ENCODE measurements around the genes SLC6A3 and MED10.

- PRO-cap: no peak
- RAMPAGE, long total RNA, 4 experiments: no peak in any of the 4 experiments
Measured at GRCh38 chr5:1082167-1082675, 29.6 kb downstream of the SLC12A7 start.

DNA sequence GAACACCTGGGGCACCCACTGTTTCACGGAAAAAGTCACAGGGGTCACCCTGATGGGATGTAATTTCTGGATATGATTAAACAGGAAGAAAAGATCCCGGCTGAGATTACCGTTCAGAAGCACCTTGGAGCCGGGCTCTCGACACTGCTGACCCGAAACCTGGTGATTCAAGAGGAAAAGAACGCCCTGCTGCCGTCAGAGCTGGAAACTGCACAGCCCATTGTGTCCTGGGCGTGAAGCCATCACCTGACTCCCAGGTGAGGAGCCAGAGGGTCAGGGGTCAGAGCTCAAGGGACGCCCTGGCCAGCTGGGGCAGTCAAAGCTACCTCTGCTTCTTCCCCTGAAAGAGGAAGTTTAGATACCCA is 17.8 kb upstream of the SLC12A7 start:
- PRO-cap: no peak
- RAMPAGE, long total RNA, 4 experiments: no peak in any of the 4 experiments

- PRO-cap: no peak
- RAMPAGE, long total RNA, 4 experiments: no peak in any of the 4 experiments
Measured at GRCh38 chr5:1349682-1350521, 5.0 kb upstream of the CLPTM1L start.

- PRO-cap: no peak
- RAMPAGE, long total RNA, 4 experiments: start-site peak on the minus strand in 1 of 4 experiments, at chr5:1445430-1445434 at its widest, 9 reads per replicate
Measured at GRCh38 chr5:1445307-1445694, at the start of gene SLC6A3. Gene SLC6A3 (minus strand): TSS chr5:1445440.

DNA sequence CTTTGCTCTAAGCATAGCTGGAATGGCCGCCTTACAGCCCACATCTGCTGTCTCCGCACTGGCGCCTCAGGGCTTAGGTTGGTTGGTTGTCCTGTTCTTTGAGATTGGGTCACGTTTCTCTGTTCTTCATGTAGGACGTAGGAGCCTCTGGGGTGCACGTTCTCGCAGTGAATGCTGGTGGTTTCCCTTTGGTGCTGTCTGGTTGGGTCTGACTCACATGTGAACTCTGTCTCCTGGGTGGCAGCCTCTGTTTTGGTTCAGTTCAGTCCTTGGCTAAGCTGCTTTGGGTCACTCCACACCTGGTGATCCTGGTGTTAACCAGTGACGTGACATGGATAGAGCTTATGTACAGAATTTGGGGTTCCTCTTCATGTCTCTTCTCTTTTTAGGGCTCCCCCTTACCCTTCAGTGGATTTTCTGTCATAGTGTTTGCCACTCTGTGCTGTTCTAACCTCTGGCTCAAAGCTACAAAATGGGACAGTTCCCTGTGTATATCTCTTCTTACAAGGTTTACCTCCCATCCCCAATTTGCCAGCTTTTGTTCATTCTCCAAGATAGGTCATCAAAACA is 12.6 kb upstream of the LPCAT1 start:
- PRO-cap: no peak
- RAMPAGE, long total RNA, 4 experiments: no peak in any of the 4 experiments

DNA sequence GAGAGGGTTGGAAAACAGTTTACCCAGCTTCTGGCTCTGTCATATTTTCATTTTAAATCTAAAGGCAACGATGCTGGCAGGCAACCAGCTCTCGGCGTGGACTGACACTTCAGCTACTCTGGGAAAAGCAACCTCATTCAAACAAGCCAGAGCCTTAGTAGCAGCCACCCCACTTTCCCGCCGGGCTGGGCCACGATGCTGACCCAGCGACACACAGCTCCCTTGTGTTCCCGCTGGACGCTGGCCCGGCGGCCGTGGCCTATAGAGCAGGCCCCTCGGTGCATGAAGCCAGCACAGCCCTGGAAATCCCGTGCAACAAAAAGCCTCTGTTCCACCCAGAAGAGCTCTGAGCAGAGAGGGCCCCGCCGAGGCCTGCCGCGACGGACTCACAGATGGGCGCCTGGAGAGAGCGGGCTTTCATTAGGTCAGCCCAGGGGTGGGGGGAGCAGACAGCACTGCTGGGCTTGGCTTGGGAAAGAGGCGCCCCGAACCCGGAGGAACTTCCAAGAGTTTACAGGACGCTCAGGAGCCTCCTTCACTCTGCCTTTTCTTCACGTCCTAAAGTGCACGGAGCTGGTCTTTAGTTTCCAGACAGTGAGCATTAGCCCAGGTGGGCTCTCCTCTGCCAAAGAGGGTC is 29.1 kb upstream of the LPCAT1 start:
- PRO-cap: no peak
- RAMPAGE, long total RNA, 4 experiments: no peak in any of the 4 experiments

GRCh38 chr5:1574004-1574448 is 50.3 kb upstream of the LPCAT1 start:
- PRO-cap: no peak
- RAMPAGE, long total RNA, 4 experiments: no peak in any of the 4 experiments

- PRO-cap: no peak
- RAMPAGE, long total RNA, 4 experiments: no peak in any of the 4 experiments
Measured at GRCh38 chr5:1746416-1747193, 53.0 kb downstream of the MRPL36 start.

GRCh38 chr5:1794355-1794823 is 5.2 kb downstream of the MRPL36 start:
- PRO-cap: no peak
- RAMPAGE, long total RNA, 4 experiments: no peak in any of the 4 experiments

DNA sequence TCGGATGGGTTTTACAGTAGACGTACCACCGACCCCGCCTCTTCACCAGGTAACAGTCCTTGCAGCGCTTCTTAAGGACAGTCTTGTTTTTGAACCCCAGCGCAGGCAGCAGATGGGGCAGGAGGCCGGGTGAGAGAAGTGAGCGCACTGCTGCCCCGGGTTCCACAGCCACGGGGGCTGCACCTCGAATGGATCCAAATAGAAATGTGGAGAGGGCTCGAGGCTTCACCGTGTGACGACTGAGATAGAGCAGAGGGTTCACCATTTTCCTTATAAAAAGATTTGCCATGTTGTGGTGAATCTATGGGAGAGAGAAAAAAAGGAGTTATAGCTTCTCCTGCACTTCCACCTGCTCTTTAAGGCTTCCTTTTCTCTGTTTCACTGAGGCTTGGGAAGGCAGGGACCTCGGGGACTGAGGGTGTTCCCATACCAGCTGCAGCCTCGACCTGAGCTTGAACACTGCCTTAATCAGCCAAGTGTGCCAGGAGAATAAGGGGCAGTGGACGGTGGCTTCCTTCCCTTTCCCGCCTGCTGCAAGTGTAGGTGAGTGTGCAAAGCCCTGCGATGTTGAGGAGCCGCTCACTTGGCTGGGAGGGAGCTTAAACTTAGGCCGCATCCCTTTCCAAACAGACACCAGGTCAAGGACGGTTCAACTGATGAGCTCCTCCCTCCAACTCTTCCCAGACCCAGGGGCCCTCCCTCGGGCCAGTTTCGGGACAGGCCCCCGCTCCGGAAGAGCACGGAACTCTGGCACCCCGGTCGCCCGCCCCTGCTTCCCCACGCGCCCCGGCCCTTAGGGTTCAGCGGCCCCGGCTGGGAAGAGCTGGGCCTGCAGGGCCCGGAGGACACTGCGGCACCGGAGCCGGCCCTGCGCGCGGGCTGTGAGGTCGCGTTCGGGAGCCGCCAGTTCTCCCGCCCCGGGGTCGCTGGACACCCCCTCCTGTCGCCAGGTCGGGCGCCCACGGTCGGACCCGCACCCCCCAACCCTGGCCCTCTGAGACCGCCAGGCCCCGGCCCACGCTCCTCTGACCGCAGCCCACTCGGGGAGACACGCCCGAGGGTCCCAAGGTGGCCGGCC is 651 bp downstream of the MRPL36 start:
- PRO-cap: no peak
- RAMPAGE, long total RNA, 4 experiments: no peak in any of the 4 experiments

DNA sequence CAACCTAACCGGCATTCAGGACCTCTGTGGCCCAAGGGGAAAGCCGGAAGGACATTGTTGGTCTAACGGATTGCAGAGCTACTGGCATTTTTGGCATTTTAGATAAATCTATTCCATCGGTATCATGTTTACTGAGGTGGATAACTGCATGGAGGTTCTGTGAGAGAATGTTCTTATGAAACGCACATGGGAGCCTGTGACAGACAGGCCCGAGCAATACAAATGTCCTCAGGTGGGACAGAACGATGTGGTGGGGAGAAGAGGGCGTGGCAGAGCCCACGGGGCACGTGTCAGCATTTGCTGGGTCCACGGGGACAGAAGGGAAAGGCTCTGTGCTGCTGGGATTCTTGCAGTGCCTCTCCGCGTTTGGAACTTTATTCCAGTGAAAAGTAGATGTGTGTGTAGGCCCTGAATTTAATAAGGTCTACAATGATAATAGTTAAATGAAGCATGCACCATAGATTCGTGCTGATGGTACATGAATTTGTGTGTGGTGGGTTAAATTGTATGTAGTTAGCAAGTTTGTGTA is 12.6 kb downstream of the NDUFS6 start:
- PRO-cap: no peak
- RAMPAGE, long total RNA, 4 experiments: no peak in any of the 4 experiments

GRCh38 chr5:1930453-1931699 is 48.2 kb upstream of the IRX4 start:
- PRO-cap: no peak
- RAMPAGE, long total RNA, 4 experiments: start-site peak on the plus strand in 4 of 4 experiments, at chr5:1931179-1931240 at its widest, 9 to 31 reads per replicate

DNA sequence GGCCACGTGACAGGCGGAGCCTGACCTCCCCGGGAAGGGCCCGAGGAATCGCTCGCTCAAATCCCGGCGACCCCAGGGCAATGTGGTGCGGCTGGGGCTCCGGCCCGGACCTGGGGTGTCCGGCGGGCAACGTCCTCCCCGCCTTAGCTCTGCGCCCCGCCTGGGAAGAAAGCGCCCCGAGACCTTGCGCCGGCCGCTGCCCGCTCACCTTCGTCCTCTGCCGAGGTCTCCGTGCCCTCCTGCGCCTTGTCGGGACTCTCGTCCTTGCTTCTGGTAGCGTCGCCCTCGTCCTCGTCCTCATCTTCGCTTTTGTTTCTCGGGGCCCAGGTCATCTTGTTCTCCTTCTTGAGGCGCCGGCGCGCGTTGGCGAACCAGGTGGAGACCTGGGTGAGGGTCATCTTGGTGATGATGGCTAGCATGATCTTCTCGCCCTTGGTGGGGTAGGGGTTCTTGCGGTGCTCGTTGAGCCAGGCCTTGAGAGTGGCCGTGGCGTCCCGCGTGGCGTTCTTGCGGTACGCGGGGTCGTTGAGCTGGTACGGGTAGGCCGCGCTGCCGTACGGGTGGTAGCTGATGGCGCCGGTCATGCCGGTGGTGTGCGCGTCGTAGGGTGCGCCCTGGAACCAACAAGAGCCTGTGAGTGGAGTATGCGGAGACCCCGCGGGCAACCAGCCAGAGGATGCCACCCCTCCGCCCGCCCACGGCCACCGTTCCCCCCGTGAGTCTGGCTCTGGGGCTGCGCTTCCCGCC is 2.1 kb downstream of the IRX2 start:
- PRO-cap: no peak
- RAMPAGE, long total RNA, 4 experiments: no peak in any of the 4 experiments

DNA sequence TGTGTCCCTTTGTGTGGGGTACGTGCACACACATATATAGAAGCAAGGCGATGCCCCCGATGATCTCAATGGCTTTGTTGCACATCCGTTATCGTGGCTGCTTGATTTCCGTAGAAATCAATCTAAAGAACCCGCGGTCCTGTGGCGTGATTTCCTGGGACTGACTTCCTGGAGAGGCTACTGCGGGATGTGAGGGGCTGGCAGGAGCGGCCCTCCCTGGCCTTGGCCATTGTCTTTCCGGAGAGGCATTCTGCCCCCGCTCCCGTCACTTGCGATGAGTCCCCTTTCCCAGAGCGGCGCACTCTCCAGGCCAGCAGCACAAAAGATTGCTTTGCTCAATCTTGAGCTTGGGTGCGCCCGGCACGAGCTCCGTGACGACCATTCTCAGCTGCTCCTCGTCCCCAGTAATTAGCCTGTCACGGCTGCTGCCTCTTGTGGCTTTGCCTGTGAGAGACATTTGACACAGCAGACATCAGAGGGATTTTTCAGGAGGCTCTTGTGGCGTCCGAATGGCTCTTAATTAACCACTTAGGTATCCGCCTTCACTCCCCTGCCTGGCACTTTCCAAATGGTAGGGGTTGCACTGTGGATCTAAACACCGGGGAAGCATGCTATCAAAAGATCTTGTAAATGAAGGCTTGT is 398.0 kb upstream of the IRX1 start:
- PRO-cap: no peak
- RAMPAGE, long total RNA, 4 experiments: no peak in any of the 4 experiments

- PRO-cap: no peak
- RAMPAGE, long total RNA, 4 experiments: no peak in any of the 4 experiments
Measured at GRCh38 chr5:3303614-3304056, 292.0 kb upstream of the IRX1 start.

DNA sequence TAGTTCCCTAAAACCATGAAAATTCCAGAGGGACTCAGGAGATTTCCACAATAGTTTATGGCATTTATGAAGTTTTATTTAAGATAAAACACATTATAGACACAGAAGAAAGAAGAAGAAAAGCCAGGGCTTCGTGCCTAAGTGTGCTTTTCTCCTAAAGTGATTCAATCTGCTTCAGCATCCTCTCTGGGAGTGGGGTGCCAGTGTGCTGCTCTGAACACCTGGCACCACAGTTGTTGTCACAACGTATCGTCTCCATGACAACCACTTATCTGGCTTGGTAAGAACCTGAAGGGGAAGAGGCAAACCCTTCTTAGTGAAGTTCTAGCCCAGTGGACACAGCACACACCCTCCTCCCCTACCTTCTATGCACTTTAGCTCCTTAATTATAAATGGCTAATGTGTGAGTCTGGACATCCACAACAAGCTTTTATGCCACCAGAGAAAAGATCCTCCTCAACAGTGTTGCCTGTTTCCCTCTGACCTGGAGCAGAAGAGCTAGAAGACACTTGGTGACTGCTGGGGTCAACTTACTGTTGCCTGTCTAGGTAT is 2.0 kb downstream of the ADAMTS16 start:
- PRO-cap: no peak
- RAMPAGE, long total RNA, 4 experiments: no peak in any of the 4 experiments

GRCh38 chr5:5392911-5393201 is 29.6 kb upstream of the ICE1 start:
- PRO-cap: no peak
- RAMPAGE, long total RNA, 4 experiments: no peak in any of the 4 experiments

GRCh38 chr5:6332738-6333165 is 45.6 kb downstream of the MED10 start:
- PRO-cap: no peak
- RAMPAGE, long total RNA, 4 experiments: no peak in any of the 4 experiments

GRCh38 chr5:6377466-6377847 is 890 bp downstream of the MED10 start:
- PRO-cap: no peak
- RAMPAGE, long total RNA, 4 experiments: no peak in any of the 4 experiments

- PRO-cap: no peak
- RAMPAGE, long total RNA, 4 experiments: start-site peak on the minus strand in 4 of 4 experiments, at chr5:6378487-6378557 at its widest, 140 to 563 reads per replicate
Measured at GRCh38 chr5:6377848-6378878, at the start of gene MED10. Gene MED10 (minus strand): TSS chr5:6378547.